ENCODE measurements around the genes IL19, FCAMR and C1orf116.

GRCh38 chr1:206711406-206711866 lies 26.7 kb downstream of the MAPKAPK2 start:
- PRO-cap, 2 experiments: no peak in any of the 2 experiments

DNA sequence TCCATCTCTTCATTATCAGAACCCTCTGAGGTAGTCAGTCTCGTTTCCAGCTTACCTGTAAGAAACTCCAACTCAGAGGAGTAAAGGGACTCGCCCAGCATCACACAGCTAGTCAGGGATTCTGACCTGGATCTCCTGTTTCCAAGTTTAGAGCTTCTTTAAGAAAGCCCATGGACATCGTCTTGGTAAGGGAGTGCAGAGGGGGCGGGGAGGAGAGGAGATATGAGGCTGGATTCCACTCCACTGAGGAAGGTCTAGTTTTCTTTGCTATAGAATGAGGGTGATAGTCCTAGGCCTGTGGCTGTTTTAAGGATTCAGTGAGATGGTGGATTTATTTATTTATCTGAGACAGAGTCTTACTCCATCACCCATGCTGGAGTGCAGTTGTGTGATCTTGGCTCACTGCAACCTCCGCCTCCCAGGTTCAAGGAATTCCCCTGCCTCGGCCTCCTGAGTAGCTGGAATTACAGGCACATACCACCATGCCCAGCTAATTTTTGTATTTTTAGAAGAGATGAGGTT lies 34.2 kb upstream of the IL19 start:
- PRO-cap, 2 experiments: no peak in any of the 2 experiments

GRCh38 chr1:206770453-206770954 lies at the start of gene IL19:
IL19 (plus strand) TSS chr1:206770773.
- PRO-cap, 2 experiments: no peak in any of the 2 experiments

- PRO-cap, 2 experiments: peak in 1 of 2 experiments; most common plus-strand start chr1:206940530 (in 1)
Measured at GRCh38 chr1:206940225-206940775, 6.0 kb downstream of the PIGR start.

GRCh38 chr1:206970127-206970791 lies at the start of gene FCAMR:
FCAMR (minus strand) TSS chr1:206970460.
- PRO-cap, 2 experiments: no peak in any of the 2 experiments

GRCh38 chr1:207017677-207017964 lies 14.9 kb downstream of the C1orf116 start:
- PRO-cap, 2 experiments: no peak in any of the 2 experiments

GRCh38 chr1:207032339-207033187 lies at the start of gene C1orf116:
C1orf116 (minus strand) TSS chr1:207032756.
- PRO-cap, 2 experiments: peak in 2 of 2 experiments; most common plus-strand start chr1:207032912 (in 1); most common minus-strand start chr1:207032688 (in 1)

DNA sequence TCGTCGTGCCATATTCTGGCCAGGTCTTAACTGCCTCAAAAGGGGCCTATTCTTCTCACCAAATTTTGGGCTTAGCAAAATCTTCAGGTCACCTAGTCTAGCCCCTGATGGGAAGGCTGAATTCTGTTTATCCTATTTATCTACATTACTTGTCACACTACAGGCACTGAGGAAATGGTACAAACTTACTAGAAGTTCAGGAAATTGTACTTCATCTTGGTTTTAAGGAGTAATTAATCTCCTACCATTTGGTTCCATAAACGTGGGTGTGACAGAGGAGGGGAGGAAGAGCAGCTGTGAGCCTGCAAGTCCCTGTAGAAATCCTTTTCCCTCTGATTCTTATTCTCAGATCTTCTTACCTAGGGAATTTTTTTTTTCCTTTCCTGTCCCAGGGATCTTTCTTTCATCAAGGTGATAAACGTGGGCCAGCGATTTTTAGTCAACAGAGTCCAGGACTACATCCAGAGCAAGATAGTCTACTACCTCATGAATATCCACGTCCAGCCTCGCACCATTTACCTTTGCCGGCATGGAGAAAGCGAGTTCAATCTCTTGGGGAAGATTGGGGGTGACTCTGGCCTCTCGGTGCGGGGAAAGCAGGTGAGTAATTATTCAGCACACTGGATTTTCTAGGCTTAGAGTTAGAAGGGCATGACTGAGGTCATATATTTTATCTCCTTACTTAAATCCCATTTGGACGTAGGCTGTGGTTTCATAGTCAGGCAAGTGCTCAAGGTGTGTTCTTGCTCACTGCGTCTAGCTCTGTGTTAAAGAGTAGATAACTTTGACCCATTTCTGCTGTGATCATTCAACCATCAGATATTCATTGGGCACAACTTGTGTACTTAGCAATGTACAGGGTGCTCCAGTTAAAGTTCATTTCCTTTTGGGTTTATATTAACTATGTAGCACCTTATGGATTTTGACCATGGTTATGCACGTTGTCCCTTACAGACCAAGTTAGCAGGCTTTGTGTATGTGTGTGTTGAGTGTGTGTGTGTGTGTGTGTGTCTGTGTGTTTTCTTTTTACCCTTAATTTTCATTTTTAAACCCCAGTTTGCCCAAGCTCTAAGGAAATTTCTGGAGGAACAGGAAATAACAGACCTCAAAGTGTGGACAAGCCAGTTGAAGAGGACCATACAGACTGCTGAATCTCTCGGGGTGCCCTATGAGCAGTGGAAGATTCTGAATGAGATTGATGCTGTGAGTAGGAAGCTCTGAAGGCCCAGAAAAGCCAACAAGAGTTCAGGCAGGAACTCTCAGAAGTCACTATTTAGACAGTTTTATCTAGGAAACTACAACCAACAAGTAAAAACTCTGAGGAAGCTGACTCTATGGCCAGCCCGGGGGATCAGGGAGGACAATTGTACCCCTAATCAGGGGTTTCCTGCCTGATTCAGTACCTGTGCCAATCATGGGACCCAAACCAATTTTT lies 14.5 kb downstream of the PFKFB2 start:
- PRO-cap, 2 experiments: peak in 2 of 2 experiments; most common minus-strand start position 758 of the sequence (in 2)

GRCh38 chr1:207071257-207071732 lies 17.4 kb upstream of the C4BPB start:
- PRO-cap, 2 experiments: no peak in any of the 2 experiments

- PRO-cap, 2 experiments: no peak in any of the 2 experiments
Measured at GRCh38 chr1:207077769-207078166, 10.9 kb upstream of the C4BPB start.

DNA sequence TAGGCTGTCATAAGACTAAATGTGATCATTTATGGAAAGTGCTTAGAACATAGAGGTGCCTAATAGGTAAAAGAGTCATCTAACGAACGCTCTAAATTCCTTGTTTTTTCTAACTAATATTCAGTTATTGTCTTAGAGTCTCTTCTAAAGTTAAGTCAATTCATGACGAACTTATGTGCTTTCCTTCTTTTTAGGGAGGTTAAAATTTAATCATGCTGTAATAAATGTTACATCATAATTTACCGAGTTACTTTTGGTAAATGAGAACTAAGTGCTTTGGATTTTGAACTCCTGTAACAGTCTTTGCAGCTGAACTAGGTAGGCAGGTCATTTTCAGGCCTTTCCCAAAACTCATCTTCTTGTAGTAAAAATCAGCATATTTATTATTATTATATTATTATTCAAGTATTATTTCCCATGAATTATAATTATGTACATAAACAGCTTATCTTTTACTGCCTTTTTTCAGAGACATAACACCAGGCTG lies 81.2 kb upstream of the CD55 start:
- PRO-cap, 2 experiments: no peak in any of the 2 experiments

DNA sequence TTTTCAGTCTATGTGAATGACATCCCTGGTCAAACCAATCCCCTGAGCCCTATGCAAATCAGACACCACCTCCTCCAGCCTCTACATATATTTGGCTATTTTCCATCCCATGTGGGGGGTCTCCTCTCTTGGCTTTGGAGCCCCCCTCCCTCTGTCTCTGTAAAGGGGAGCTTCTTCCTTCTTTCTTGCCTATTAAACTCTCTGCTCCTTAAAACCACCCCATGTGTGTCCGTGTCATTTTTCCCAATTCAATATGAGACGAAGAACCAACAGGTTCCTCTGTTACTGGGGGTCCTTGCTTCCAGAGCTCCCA lies 11.0 kb upstream of the CD46 start:
- PRO-cap, 2 experiments: no peak in any of the 2 experiments

- PRO-cap, 2 experiments: no peak in any of the 2 experiments
Measured at GRCh38 chr1:207801006-207801386, 49.1 kb downstream of the CD46 start.

- PRO-cap, 2 experiments: no peak in any of the 2 experiments
Measured at GRCh38 chr1:207815377-207816237, 63.8 kb downstream of the CD46 start.

GRCh38 chr1:207820446-207821571 lies 69.0 kb downstream of the CD46 start:
- PRO-cap, 2 experiments: no peak in any of the 2 experiments

GRCh38 chr1:207823498-207823817 lies 71.6 kb downstream of the CD46 start:
- PRO-cap, 2 experiments: no peak in any of the 2 experiments

DNA sequence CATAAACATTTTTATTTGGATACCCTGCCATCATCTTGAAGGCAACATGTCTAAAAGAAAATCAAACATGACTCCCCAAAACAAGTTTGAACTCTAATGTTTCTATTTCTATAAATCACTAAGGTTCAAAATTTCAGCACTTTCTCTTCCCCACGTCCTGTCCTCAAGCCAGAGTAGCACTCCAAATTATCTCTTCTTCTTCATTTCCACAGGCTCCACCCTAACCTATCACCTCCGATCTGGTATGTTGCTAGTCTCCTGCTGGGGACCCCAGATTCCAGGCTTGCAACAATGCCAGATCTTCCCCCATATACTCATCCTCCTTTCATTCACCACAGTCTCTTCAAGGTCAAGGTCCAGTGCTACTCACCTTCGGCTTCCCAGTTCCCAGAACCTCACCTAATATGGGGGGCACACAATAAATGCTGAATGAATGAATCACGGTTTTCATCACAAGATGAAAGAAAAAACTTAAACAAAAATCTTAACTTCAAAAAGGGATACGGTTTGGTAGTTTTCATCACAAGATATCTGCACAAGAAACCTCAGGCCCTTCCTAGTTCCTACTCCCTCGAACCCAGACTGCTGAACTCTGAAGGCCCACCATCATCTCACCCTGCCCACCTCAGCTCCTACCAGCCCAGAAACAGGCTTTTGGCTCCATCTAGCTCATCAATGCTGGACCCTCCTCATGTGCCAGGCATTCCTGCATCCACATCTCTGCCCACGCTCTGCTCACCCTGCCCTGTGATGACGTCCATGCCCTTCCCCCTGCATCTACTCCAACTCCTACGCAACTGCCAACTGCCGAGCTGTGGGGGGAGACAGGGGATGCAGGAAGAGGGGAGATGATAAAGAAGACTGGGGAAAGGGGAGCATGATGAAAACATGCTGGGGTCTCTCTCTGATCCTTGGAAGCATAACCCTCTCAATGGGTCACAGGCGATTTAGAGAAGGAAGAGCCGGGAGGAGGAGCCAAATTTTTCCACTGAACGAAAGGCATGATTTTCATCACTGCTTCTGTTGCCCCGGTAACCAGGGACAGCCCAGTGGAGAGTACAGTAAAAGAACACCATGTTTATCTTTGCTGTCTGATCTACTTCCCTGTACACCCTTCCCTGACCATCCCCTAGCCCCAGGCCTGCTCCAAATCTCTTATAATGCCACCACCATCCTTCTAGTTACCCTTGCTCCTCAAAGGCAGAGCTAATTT lies 44.6 kb downstream of the CD34 start:
- PRO-cap, 2 experiments: peak in 2 of 2 experiments; most common plus-strand start position 1,081 of the sequence (in 2); most common minus-strand start position 921 of the sequence (in 2)

- PRO-cap, 2 experiments: peak in 2 of 2 experiments; most common plus-strand start chr1:207869260 (in 1); most common minus-strand start chr1:207869166 (in 2)
Measured at GRCh38 chr1:207868801-207869690, 41.9 kb downstream of the CD34 start.

- PRO-cap, 2 experiments: no peak in any of the 2 experiments
Measured at GRCh38 chr1:207923349-207923947, 12.5 kb upstream of the CD34 start.

GRCh38 chr1:207963247-207964277 lies 52.6 kb upstream of the CD34 start:
- PRO-cap, 2 experiments: peak in 2 of 2 experiments; most common plus-strand start chr1:207963763 (in 1); most common minus-strand start chr1:207963604 (in 2)